Bronchus fibroblast of lung (primary cell): ENCODE measurements around a stretch of chr2.

GRCh38 chr2:199464561-199465650, 7.2 kb upstream of the SATB2 start:
- RAMPAGE, long total RNA = no peak

GRCh38 chr2:199477371-199477865, 19.7 kb upstream of the SATB2 start:
- RAMPAGE, long total RNA = no peak

- RAMPAGE, long total RNA = no peak
Observed at GRCh38 chr2:200163428-200163773, 143.1 kb upstream of the SPATS2L start.

DNA sequence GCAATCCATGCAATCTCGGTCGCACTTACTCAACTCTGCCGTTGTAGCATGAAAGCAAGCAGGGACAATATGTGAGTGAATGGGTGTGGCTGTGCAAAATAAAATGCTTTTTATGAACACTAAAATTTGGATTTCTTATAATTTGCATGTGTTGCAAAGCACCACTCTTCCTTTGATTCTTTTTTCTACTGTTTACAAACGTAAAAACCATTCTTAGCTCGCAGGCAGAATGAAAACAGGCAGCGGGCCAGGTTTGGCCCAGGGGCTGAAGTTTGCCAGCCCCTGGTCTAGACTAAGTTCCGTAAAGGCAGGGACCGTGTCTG, 83.8 kb upstream of the SPATS2L start:
- RAMPAGE, long total RNA = no peak

DNA sequence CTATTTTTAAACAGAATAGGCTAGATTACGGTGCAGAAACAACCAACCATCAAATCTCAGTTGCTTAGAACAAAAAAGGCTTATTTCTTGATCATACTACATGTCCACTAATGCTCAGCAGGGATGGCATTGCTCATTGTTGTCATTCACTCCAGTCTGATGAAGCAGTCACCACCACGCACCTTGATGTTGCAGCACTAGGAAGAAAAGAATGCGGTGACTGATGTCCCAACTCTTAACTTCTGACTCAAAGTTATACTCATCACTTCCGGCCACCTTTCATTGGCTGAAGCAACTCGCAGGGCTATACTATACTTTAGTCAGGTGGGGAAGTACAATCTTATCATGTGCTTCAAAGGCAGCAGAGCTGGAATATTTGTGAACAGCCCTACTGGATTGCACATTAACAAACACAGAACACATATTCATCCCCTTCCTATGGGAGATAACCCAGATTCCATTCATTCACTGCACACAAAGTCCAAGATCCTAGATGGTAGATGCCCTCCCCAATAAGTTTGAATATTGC, 3.6 kb upstream of the SPATS2L start:
- RAMPAGE, long total RNA = no peak

DNA sequence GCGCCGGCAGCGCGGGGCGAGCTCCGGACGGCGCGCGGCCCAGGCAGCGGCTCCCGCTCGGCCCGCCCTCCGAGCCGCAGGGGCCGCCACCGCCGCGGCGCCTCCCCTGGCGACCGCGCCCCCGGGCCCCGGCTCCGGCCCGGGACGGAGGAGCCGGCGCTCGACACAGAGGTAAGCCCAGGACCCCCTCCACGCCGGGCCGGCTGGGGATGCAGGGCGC, 169 bp downstream of the SPATS2L start:
- RAMPAGE, long total RNA = start-site peak on the plus strand centred at position 124 of the sequence, 38 bp wide, 50 and 111 reads in 2 replicates

DNA sequence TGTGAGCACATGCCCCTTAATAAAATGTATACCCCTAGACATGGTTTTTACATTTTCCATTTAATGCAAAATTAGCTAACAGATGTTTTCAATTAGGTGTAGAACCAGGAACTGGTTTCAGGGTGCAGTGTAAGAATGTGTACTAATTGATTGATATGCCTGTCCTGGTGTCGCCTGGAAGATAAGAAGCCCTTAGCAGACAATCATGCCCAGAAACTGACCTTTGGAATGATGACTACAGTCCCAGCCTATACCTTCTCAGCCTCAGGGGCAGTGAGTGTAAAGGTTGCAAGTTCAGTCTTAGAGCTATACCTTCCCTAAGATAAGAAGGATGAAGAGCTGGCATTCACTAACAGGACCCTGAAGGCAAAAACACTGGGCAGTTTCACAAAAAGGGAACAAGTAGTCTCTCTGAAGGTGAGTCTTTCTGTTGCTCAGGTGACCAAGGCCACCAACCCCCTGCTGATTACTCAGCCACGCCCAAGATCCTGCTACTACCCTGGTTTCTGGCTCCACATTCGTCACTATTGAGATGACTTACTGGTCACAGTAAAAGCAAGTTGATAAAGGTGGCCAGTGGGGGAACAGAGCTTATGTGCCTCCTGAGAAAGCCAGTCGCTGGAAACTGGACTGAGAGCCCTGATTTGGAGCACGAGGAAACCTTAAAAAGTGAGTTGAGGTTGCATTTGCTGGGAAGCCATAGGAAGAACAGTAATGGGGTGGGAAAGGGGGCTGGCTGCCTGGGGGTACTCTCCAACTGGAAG, 71.4 kb downstream of the SPATS2L start:
- RAMPAGE, long total RNA = no peak

DNA sequence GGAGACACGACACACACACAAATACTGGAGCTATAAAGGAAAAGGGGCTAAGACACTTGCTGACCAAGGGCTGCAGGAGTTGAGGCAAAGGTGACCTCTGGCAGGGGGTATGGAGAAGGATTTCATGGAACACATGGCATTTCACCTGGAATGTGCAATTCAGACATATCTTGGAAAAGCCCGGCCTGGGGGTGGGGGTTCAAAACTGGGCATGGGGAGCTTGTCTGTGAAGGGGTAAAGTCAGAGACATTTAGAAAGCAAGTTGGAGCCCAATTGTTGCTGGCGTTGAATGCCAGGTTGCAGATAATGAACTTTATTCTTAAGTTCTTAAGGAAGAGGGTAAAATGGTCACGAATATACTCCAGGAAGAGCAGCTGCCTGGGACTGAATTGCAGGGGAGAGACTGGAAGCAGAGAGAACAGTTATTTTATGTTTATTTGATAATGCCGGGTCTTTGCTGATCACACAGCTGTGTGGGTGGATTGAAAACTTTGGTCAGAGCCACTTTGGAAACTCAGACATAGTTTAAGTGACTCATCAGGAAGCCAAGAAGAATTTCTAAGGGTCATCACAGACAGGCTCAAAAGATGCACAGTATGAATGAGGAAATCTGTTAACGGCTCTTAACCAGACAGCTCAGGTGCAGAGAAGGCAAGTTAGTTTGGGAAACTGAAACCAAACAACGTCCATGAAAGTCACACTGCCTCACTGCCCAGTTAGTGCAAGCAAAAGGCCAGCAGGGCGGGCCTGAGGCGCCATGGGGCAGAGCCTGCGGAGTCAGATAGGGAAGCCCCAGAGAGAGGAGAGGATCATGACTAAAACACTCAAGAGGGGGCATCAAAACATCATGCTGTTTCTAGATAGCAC, 101.6 kb downstream of the KCTD18 start:
- RAMPAGE, long total RNA = no peak

DNA sequence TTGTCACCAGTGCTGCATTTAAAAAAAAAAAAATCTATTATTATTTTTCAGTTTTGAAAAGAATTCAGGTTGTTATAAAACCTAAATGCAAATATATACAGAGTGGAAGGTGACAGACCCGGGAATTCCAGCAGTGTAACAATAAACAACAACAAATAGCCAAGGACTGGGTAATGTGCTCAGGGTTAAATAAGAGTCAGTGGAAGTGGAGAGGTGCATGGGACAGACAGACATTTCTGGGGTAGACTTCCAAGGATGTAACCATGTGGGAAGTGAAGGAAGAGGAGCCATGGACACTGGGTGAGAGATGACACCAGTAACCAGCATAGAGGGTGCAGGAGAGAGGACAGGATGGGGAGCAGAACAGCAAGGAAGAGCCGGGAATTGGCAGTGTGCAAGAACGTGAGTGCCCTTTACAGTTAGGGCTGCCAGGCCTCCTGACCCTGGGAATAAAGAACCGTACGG, 57.0 kb downstream of the KCTD18 start:
- RAMPAGE, long total RNA = no peak

DNA sequence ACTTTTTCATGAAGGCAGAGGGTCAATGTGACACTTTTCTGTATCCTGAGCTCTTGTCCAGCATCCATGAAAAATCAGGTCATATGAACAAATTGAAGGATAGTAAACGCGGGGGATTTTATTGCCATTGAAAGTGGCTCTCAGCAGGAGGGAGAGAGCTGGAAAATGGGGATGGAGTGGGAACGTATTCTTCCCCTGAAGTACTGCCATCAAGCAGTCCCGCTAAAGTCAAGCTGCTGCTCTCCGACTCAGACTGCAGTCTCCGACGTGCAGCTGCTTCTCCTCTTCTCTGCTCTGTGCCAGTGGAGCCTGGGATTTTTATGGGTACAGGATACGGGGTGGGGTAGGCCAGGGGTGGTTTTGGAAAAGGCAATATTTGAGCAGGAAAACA, 33.1 kb downstream of the KCTD18 start:
- RAMPAGE, long total RNA = no peak

DNA sequence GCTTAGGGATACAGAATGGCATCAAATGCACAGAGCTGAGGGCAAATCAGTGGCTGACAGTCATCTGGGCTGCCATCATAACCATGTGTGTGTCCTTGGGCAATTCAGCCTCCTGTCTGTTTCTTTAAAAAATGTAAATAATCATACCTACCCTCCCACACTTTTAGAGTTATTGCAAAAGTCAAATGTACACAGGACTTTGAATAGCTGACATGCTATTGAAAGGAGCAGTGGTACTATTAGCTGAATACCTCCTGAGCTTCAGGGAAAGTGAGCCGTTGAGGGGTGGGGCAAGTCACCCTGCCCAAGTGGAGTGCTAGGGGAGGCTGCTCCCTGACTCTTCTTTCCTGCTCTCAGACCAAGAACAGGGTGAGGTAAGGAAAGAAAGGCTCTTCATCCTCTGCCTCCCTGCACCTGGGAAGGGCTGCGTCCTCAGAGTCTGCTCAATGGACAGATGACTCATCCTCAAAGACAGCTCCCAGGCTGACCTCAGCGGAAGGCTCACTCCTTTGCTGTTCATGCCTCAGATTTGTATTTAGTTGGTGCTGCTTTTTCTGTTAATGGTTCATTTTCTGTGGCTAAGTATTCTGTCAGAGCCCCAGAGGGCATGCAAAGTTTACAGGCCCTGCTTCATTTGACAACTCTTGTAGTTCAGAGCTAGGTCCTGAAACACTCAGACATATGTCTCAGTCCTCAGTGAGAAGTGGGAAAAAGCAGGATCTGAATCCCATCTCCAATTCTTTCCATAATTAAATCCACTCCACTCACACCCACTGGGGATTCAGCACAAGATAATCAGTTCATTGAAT, 54.8 kb upstream of the BZW1 start:
- RAMPAGE, long total RNA = no peak

GRCh38 chr2:200791828-200792380, 19.8 kb upstream of the BZW1 start:
- RAMPAGE, long total RNA = no peak

DNA sequence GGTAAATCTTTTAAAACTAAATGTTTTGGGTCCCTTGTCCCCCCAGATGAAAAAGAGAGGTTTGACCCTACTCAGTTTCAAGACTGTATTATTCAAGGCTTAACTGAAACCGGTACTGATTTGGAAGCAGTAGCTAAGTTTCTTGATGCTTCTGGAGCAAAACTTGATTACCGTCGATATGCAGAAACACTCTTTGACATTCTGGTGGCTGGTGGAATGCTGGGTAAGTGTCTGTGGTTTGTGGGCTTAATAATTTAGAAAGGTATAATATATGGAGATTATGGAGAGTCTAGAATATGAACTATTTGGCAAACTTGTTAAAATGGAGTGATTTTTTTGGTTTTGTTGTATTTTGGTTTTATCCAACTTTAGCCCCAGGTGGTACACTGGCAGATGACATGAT, 3.6 kb downstream of the BZW1 start:
- RAMPAGE, long total RNA = no peak

DNA sequence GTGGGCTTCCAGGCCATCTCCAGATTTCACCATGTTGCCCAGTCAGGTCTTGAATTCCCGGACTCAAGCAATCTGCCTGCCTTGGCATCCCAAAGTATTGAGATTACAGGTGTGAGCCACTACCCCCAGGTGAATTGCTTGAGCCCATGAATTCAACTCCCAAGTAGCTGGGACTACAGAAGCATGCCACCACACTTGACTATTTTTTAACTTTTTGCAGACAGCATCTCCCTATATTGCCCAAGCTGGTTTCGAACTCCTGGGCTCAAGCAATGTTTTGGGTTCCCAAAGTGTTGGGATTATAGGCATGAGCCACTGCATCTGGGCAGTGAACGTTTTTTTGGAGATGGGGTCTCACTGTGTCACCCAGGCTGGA, 14.8 kb downstream of the CLK1 start:
- RAMPAGE, long total RNA = no peak

GRCh38 chr2:201070894-201071474, 487 bp downstream of the HYCC2 start:
- RAMPAGE, long total RNA = no peak

- RAMPAGE, long total RNA = no peak
Observed at GRCh38 chr2:201118146-201119188, 2.5 kb downstream of the CFLAR start.

DNA sequence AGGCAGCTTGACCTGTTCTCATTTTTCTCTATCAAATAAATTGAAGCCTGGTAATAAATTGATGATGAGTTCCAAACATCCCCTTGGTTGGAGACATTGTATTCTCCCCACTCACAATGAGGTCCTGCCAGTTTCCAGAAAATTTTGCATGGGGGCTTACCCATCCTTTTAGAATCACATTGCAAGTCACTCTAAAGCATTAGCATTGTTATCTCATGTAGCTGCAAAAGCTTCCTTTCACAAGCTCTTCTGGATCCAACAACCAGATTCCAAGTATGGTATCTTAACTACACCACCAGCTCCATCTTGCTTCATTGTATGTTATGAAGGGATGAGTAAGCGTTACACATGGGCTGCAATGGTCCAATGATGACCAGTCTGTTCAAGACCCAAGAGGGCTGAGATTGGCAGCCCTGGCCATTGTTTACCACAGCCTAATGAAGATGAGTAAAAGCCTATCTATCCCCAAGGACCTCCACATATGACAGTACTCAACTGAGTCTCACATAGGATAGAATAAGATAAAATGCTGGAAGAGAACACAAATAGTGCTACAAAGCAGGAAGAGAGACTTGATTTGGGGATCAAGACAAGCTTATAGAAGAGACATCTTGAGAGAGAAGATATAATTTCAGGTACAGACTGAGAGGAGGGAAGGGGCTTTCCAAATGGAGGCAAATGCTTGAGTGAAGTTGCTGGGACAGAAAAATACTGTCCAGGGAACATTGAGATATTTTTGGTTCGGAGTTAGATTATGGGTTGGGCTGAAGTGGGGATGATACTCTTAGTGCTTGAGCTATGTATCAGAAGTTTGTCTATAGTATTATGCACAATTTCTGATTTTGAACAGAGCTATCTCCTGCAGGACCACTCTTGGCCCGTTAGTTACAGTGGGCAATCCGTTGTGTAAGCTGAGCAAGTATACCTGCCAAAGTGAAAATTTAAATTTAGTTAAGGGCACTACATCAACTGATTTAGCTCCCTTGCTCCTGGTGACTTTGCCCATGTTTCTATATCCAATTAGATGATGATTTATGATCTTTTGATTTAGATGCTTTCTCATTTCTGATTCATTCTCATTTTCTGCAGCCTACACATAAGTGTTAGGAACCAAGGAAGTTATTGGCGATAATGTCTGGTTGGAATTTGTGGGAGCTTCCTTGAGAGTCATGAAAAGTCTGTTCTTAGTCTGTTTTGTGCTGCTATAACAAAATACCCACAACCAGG, 6.6 kb downstream of the CFLAR start:
- RAMPAGE, long total RNA = no peak

DNA sequence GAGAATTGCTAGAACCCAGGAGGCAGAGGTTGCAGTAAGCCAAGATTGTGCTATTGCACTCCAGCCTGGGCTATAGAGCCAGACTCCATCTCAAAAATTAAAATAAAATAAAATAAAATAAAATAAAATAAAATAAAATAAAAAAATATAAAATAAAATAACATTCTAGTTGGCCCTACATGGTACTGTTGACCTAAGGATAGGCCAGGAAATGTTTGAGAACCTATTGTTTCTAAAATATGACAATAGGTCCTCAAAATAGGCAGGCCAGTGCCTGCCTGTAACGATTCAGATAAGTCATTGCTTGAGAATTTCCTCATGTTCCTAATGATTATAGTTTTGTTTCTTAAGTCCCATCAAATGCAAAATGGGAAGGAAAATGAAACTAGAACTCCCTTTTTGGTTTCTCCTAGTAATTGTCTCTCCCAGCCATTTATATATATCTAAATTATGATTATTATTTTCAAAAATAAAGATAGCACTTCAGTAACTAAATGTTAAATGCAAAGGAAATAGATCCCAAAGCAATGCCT, 18.6 kb downstream of the CFLAR start:
- RAMPAGE, long total RNA = no peak

GRCh38 chr2:201179804-201180432, 3.0 kb upstream of the CASP10 start:
- RAMPAGE, long total RNA = no peak

DNA sequence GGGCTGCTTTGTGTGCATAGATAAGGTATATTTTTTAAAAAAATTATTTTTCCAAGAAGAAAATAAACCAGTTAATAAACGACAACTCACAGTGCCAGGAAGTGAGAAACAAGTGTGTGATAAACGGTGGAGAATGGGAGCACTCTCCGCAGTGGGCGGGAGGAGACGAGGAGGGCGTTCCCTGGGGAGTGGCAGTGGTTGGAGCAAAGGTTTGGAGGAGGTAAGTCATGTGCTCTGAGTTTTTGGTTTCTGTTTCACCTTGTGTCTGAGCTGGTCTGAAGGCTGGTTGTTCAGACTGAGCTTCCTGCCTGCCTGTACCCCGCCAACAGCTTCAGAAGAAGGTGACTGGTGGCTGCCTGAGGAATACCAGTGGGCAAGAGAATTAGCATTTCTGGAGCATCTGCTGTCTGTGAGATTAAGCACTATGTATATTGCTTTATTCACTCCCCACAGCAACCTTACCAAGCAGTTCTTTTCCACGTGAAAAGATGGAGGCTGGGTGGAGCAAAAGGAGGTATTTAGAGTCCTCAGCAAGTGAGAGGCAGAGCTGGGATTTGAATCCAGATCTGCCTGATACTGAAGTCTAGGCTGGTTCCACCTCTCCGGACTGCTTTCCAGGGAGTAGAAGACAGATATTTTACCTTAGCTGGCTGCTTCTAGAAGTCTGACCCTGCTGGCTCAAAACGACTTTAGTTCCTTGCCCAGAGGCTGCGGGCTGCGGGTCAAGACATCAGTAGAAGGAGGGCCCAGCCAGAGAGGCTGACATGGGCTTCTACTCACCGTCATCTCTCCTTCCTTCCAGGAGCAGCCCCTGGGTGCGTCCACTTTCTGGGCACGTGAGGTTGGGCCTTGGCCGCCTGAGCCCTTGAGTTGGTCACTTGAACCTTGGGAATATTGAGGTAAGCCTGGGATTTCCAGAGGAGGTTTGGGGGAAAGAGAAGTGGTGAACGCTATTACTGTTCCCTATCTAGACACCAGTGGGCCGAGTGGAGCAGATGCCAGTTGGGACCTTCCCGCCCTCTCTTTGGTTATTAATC, 26.8 kb upstream of the CASP8 start:
- RAMPAGE, long total RNA = no peak